Mesangial cell (primary cell): ENCODE measurements around the genes HERC4, ATOH7 and CCAR1.

- RAMPAGE, long total RNA: no peak
Observed at GRCh38 chr10:63514619-63515837, 6.2 kb upstream of the REEP3 start.

DNA sequence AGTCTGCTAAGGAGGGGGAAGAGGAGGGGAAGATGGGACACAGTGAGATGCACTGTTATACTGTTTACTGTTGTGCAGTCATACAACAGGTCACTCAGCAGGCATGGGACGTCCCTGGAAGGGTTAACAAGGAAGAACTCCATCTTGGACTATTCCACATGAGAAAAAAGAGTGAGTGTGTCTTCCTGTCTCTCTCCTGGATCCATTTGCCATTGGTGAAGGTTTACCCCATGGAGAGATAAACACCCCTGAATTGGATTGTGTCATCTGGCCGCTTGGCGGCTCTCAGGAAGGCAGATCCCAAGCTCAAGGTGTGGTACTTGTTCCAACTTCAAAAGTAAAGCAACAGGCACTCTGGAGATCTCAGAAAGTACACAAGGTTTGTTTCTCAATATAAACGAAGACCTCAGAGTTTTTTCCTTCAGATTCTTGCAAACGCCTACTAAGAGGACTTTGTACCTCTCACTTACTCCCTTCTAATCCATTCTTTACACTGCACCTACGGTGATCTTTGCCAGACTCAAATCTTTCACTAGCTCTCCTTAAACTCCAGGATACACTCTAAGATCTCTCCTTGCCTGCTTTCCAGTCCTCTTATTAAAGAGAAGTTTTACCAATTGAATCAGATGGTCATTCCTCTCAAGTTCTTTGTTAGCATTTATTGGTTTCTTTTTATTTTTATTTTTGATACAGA lies 116.7 kb downstream of the REEP3 start:
- RAMPAGE, long total RNA: no peak

GRCh38 chr10:63670179-63670765 lies 149.1 kb downstream of the REEP3 start:
- RAMPAGE, long total RNA: no peak

- RAMPAGE, long total RNA: no peak
Observed at GRCh38 chr10:63682154-63682771, 161.1 kb downstream of the REEP3 start.

DNA sequence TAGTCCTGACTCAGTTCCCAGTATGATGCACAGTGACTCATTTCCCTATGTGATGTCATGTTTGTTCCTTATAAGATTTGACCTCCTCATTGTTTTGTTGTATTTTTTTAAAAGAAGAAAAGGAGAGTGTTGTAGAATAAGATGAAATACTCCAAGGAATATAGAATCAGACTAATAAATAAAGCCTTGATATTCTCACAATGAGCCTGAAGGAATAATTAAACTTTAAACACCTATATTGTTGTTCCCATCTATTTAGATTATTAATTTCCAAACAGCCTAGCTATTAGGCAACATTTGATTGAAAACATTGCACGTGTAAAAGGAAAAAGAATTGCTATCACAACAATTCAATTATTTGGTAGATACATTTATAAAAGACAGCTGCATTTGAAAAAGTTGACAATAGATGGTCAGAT lies 186.3 kb downstream of the REEP3 start:
- RAMPAGE, long total RNA: no peak

DNA sequence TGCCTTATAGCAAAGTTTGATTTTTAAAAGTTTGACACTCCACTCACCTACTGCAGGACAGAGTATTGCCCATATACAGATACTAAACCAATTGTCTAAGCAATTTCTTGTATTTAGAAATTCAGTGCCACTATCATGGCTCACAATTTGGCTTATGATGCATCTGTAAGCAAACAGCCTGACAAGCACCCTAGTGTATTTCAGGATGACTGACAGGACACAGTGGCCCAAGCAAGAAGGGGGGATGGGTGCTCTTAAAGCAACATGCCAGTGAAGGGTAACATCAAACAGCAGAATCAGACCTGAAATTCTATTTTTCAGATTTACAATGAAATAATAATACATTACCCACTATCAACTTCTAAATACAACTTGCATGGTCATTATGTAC lies 30.5 kb downstream of the CTNNA3 start:
- RAMPAGE, long total RNA: no peak

- RAMPAGE, long total RNA: no peak
Observed at GRCh38 chr10:67828711-67829327, 9.2 kb downstream of the DNAJC12 start.

DNA sequence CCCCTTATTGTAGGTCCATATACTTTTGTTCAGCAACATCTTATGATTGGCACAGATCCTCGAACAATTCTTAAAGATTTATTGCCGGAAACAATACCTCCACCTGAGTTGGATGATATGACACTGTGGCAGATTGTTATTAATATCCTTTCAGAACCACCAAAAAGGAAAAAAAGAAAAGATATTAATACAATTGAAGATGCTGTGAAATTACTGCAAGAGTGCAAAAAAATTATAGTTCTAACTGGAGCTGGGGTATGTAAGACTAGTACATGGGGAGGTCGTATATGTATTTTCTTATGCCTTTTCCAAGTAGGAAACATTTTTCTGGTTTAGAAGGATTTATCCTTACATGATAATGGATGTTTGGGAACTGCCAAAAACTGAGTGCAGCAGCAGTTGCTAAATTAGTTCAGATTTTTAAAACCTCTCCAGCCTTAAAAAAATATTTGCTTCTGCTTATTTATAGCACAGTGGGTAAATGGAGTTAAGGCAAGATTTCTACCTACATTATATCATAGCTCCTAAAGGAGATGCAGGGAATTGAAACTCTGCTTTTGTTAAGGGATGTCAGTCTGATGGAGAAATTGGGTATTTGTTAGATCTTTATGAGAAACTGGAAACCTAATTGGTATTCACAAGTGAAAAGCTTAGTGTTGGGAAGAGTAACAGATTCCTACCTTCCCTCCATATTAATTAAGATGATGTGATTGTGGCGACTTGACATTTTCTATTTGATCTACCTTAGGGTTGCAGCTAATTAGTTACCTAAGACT lies 4.6 kb downstream of the SIRT1 start:
- RAMPAGE, long total RNA: no peak

DNA sequence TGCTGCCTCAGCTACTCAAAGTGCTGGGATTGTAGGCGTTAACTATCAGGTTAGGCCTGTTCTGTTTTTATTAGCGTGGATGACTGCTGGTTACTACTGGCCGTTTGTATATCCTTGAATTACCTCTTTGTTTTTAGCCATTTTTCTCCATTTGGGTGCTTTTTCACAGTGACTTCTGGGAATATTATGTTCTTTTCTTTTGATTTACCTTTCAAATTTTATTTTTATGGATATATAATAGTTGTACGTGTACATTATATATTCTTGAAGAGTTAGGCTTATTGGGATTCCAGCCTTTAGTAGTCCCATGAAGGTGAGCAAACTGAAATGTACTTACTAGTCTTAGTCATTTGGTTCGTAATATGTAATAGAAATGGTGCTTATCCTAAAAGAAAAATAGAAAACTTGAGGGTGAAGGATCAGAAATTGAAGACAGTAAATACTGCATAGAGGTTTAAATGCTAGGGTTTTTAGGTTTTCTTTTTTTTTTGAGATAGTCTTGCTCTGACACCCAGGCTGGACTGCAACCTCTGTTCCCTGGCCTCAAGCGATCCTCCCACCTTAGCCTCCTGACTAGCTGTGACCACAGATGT lies 16.3 kb downstream of the SIRT1 start:
- RAMPAGE, long total RNA: no peak

DNA sequence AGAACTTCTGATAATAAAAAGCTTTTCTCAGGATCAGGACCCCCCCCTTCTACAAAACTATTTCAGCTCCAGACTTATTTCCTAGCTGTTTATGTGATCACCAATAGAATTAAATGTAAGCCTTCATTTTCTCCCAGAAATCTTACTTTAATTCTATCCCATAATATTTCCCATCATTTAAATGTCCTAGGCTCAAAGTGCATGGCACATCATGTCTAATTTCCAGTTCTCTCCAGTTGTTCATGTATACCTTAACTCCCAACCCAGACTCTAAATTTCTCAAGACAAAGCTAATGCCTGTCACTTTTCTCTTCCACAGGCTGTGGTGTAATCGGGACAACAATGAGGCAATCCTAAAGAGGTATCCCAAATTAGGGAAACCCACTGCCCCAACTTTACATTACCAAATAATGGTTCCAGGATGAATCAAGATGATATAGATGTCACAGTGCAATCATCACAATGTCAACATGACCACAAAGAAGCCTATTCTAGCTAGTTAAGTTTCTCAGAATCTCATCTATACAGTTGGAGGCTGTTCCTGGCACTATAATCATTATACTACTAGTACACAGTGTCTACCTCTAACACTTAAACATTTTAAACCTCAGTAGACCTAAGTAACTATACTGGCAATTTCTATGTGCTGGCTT lies 4.2 kb downstream of the HERC4 start:
- RAMPAGE, long total RNA: no peak

GRCh38 chr10:68074510-68075703 lies at the start of gene HERC4:
TSS of gene HERC4 (minus strand) at chr10:68075283.
- RAMPAGE, long total RNA: start-site peak on the minus strand at chr10:68075191-68075201, 74 reads

GRCh38 chr10:68153448-68154165 lies 44.3 kb downstream of the MYPN start:
- RAMPAGE, long total RNA: no peak

- RAMPAGE, long total RNA: no peak
Observed at GRCh38 chr10:68231938-68232460, at the start of gene ATOH7. TSS of gene ATOH7 (minus strand) at chr10:68232113.

GRCh38 chr10:68303835-68304448 lies 27.9 kb upstream of the HNRNPH3 start:
- RAMPAGE, long total RNA: no peak

DNA sequence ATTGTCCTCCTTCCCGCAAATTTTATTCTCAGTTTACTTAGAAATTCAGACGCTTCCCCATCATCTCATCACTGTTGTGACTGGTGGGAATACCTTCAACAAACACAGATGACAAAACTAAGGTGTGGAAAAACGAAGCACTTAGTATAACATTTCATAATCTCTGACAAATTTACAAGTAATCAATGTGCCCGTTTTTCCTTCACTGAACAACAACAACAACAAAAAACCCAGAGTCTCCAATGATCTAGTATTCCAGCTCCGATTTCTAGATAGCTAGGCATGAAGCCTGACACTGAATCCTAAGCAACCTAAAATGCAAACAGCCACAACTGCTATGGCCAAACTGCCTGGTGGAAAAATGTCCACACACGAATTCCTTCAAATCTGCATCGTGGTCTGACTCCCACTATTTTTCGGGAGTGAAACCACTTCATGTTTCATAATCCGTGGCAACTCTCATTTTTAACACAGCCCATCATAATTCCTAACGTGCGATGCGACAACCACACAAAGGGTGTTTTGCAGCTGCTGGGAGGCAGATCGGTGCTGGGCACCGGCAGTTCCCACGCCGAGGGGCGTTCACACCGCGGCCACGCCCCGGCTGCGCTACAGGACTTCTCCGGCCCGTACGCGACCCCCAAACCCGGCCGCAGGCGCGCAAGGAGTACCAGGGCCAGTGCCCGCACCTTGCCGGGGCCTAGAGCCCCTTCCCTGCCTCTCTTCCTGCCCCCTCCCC lies 949 bp downstream of the RUFY2 start:
- RAMPAGE, long total RNA: no peak

- RAMPAGE, long total RNA: no peak
Observed at GRCh38 chr10:68525658-68526178, 1.6 kb downstream of the SLC25A16 start.

- RAMPAGE, long total RNA: start-site peak on the plus strand at chr10:68721204-68721248, 1,352 reads
Observed at GRCh38 chr10:68720806-68721381, at the start of gene CCAR1. TSS of gene CCAR1 (plus strand) at chr10:68721239.

GRCh38 chr10:69202410-69202985 lies 17.6 kb upstream of the HKDC1 start:
- RAMPAGE, long total RNA: no peak

DNA sequence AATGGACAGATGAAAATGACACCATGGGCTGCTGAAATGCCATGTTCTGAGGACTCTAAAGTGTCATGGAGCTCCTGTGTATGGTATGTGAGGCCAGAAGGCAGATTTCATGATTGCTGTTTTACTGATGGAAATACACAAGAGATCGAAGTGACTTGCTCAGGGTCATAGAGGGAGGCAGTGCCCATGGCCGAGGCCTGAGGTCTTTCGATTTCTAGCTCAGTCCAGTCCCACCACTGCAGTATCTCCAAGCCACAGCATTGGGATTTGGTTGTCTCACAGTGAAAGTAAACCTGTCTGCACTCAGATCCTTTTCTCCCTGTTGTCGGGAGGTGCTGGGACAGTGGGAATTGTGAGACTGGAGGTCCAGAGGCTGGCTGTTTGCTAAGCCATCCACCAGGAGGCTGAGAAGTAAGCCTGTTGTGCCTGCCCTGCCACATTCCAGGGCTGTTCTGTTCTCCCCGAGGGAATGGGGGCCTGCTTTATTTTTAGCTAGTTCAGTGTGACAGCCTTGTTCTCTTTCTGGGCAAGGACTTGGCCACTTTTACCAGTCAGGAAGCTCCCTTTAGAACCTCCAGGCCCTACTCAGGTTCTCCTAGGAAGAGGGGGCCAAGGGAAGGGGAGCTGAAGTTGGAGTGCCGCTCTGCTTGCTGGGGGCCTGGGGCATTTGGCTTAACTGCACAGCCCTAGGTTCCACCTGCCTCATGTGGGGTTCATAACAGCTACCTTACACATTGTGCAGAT lies 14.5 kb downstream of the HK1 start:
- RAMPAGE, long total RNA: no peak

GRCh38 chr10:69349087-69349916 lies 30.7 kb downstream of the HK1 start:
- RAMPAGE, long total RNA: no peak